ENCODE measurements around the gene LRRFIP2.

- PRO-cap, result no peak
Measured at GRCh38 chr3:33644189-33644958, 73.7 kb downstream of the CLASP2 start.

DNA sequence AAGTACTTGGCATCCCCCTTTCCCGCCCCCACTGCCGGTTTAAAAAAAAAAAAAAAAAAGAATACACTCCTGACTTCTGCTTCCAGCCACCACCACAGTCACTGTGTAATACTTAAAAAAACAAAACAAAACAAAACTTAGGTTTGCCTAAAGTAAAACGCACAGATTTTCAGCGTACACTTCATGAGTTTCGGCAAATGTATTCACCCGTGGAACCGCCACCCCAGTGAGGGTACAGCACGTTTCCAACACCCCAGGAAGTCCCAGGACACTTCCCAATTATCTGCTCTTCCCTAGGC, 394 bp upstream of the CLASP2 start:
- PRO-cap, result bidirectional peak, plus-strand start at position 66 of the sequence, minus-strand start outside the sequence

DNA sequence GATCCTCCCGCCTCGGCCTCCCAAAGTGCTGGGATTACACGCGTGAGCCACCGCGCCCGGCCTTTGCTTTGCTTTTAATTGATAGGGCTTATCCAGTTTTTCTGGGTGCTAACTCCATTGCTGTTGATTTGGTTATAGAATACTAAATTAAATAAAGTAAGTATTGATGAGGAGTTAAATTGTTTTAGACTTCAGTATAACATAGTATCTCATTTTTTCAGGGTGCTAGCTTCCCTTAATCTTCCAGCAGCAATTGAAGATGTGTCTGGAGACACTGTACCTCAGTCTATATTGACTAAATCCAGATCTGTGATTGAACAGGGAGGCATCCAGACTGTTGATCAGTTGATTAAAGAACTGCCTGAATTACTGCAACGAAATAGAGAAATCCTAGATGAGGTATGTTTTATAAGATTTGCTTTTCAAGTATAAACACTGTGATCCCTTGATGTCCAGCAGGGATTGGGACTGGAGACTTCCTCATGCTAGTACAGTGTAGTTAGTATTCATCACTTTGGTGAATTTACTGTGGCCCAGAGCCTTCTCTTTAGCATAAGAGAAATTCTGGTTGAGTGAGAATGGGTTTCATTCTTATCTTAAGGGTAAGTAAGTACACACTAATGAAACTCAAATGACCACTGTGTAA, 43.4 kb downstream of the PDCD6IP start:
- PRO-cap, result no peak

DNA sequence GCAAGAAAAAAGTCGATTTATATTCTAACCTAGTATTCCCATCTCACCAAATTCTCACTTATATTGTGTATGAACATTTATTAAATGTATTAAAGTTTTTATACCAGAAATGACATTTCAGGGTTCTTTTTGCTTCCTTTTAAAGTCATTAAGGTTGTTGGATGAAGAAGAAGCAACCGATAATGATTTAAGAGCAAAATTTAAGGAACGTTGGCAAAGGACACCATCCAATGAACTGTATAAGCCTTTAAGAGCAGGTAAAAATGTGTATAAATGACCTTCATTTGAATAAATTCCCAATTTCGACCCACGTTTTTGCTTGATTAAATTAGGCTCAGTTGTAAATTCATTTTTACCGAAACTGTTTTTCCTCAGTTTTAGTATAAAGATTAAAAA, 45.5 kb downstream of the PDCD6IP start:
- PRO-cap, result no peak

DNA sequence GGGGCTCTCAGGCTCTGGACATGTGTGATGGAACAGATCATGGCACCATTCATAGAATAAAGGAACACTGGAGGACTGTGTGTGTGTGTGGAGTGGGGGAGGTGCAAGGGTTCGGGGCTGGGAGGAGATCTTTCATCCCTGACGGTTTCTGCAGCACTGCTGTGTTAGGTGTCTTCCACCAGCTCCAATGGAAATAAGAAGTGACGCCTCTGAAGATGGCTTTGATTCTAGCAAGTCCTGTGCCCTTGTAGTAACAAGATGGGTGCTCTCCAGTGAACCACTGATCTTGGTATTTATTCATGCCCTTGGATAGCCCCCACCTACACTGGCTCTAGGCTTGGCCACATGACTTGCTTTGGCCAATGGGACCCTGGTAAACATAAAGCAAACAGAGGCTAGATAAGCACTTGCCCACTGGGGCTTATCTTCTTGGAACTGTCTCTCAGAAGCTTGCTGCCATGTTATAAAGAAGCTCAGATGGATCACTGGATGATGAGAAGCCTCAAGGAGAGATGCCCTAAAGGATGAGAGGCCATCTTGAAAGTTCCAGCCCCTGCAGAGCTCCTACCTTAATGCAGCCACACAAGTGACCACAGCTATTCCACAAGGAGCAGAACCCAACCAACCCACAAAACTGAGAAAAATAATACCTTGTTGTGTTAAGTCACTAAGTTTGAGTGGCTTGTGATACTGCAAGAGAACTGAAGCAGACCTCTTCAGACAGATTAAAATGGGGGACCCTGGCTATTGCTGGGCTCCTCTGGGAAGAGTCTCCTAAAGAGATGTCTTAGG, 137.8 kb downstream of the PDCD6IP start:
- PRO-cap, result no peak

DNA sequence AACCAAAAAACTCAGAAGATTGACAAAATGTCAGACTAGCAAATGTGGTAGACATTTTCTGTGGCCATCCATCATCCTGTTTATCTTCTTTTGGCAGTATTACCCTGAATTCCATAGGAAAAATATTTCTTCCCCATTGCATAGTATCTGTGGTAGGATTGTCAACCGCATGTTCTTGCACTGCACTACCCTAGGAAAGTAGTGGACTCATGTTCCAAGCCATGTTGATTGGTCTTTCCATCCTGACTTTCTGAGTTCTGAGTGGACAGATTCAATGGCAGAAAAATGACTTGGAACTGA, 694.7 kb downstream of the PDCD6IP start:
- PRO-cap, result no peak

DNA sequence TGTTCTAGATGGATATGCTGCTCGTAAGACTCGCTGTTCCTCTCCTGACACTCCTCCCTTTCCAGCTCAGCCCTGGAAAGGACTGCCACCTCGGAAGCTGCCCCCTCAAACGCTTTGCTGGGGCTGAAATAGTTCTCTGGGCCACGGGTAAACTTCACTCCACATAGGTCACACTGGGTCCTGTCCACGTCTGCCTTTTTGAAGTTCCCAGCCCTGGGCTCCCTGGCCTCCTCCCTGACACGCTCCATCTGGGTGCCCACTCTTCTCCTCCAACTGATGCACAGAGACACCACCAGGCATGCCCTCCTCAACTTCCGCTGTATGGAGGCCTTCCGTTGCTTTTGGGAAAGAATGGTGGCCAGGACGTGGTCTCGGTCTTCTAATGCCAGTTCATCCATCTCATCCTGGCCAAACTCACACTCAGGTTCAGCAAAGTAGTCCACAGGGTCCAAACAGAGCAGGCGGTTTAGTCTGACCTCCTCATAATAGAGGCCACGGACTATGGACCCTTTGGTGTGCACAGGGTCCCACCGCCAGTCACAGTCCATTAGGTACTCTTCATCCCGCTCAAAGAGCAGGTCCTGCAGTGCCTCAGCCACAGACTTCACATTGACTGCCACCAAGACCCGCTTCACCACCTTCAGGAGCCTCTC, 66.9 kb upstream of the DCLK3 start:
- PRO-cap, result no peak

- PRO-cap, result no peak
Measured at GRCh38 chr3:36876301-36877171, 68.3 kb downstream of the TRANK1 start.

GRCh38 chr3:37028276-37028916, 35.1 kb downstream of the MLH1 start:
- PRO-cap, result no peak

GRCh38 chr3:37056797-37057665, 63.7 kb downstream of the MLH1 start:
- PRO-cap, result no peak

- PRO-cap, result no peak
Measured at GRCh38 chr3:37140457-37140876, 33.9 kb downstream of the LRRFIP2 start.

- PRO-cap, result no peak
Measured at GRCh38 chr3:37174349-37175232, at the start of gene LRRFIP2. Gene LRRFIP2, minus strand, starts transcription at chr3:37174582.

- PRO-cap, result no peak
Measured at GRCh38 chr3:37341441-37341944, 98.4 kb downstream of the GOLGA4 start.

DNA sequence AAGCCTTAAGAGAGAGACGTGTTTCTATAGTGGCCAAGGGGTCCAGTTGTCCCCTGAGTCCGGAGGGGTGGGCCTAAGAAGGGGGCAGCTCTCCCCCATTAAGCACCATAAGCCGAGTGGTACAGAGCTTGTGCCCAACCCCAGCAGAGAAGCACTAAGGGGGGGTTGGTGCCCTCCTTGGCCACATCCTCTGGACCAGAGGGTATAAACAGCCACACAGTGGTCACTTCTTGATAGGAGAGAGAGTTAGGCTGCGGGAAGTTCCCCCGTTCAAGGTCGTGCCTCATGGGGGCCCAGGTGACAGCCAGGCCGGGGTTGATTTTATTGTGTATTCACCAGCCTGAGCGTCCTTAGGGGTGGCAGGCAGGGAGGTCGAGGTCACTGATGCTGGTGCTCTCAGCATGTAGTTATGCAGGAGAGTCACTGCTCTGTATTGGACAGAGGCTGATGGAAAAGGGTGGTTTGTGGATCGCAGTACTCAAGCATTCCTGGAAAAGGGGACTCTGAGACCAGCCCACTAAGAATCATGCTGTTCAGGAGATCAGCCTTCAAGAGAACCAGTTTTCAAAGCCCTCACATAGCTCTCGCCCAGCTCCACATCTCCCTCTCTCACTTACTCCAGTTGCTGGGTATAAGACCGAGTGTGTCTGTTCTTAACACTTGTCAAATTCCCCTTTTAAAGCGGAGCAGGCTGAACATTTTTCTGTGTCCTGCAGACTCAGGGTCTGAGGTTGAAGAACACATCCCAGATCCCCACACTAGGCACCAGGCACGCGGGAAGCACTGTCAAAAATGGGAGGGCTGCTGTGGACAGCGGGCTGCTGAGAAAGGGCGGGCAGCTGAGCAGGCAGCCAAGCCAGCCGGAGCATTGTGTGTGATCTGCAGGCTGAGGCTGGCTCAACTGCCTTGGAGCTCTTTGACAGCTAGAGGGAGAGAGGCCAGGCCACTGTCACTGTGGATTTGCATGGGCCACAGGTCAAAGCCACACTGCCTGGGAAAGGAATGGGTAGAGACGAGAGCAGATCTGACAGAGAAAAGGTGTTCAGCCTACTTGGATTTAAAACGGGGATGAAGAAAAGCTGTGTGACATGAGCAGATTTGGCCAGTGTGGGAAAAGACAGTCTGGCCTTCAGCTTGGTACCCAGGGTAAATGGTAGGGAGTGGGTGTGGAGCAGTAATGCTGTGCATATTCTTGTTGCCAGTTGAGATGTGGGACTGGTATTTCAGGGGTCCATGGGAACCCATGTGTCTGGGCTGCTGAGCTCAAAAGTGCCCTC, 1.8 kb downstream of the ITGA9 start:
- PRO-cap, result bidirectional peak, plus-strand start at position 236 of the sequence, minus-strand start at position 153 of the sequence; unidirectional peak, minus-strand start at position 383 of the sequence; unidirectional peak, minus-strand start at position 894 of the sequence

- PRO-cap, result no peak
Measured at GRCh38 chr3:37667396-37667803, 194.3 kb upstream of the CTDSPL start.

DNA sequence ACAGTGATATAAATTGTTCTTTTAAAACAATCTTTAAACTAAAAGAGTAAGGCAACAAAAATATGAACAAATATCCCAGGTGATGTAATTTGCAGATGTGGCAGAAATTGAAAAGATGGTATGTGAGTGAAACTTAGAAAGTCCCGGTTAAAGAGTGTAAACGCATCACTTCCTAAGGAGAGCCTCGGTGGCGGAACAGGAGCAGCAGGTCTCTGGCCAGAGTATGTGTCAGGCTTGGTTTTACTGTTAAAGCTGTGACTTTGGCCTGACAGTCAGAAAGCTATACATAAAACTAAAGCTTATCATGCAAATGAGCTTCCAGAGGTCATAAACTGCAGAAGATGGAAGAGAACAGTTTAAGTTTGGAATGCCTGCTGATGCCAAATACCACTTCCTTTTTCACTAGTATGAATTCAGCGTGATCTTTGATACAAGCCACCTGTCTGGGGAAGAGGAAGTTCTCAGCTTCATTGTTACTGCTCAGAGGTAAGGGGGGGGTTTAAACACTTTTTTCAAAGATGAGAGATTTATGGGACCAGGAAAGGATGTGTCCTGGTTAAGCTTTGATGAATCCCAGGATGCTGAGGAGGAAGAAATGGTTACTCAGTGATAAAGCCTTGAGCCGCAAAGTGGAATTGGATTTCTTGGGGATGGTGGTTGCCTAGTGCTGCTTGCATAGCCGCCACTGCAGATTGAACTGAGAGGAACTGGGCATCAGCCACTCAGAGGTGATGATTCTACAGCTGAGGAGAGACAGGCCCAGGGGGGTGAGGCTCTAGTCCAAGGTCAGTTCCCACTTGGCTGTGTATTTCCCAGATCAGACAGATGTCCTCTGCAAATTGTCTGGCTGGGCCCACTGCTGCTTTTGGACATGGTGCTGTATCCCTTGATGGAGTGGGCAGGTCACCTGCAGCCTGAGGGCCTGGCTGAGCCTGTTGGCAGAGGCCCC, 124.9 kb upstream of the CTDSPL start:
- PRO-cap, result no peak

DNA sequence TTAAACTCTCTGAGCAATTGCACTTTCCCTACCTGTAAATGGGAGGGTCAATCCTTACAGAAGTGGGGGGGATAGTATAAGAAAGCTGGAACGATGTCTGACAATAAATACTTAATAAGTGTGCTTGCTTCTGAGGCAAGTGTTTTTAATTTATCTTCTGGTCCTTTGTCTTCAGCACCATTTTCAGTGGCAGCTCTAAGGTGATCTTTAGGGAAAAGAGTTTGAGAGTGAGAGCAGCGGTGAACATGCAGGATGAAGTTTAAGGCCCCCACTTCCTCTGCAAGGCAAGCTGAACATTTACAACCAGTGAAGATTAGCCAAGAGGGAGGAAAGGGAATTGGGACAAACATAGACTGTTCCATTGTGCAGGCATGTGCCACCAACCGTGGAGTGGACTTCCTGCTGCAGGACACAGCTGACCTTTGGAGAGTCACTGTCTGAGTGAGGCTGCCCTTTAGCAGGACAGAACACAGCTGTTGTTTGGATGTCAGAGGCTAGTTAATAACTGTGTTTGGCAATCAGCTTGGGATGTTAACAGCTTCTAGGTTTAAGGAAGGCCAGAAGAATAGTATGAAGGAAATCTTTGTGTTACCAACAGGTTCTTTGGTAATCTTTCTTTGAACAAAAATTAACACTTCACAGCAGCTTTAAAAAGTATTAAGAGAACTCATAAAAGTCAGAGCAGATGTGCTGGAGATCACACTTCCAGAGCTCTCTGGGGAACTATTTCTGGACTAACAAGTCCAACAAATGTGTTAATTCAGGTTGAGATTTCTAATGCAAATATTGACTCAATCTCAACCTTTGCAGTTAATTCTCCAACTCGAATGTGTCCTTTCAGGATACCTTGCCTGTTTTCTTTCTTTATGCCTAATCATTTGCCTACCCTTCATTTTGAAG, 31.3 kb downstream of the CTDSPL start:
- PRO-cap, result no peak

DNA sequence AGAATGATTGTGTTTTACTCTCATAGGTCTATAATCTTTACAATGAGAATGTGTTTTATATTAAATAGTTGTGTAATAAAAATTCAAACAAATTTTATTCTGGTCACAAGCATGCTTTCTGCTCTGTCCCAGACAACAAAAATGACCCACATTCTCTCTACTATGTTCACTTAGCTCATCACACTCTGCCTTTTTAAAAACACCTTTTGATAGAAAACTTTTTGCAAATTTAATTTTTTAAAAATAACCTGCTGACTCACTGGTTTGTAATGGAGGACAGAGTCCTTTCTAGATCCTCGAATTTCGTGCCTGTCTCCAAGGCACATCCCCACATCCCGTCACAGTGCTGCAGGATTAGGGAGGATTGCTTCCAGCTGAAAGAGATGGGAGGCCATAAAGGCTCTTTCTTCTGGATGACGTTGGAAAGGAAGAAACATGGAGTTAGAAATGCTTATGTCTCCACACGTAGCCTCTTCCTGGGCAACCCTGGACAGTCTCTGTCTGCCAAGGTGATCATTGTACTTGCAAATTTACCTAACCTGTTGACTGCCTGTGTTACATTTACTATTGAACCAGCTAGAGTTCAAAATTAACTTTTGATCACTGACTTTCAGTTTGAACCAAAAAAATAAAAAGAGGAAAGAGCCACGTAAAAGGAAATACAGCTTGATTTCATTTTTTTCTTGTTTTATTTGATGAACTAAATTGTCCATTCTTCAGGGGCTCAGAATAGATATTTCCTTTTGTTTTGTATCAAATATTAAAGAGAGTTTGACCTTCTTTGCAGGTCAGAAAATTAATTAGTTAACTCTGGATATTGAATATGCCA, 27.6 kb upstream of the VILL start:
- PRO-cap, result bidirectional peak, plus-strand start at position 341 of the sequence, minus-strand start at position 137 of the sequence

DNA sequence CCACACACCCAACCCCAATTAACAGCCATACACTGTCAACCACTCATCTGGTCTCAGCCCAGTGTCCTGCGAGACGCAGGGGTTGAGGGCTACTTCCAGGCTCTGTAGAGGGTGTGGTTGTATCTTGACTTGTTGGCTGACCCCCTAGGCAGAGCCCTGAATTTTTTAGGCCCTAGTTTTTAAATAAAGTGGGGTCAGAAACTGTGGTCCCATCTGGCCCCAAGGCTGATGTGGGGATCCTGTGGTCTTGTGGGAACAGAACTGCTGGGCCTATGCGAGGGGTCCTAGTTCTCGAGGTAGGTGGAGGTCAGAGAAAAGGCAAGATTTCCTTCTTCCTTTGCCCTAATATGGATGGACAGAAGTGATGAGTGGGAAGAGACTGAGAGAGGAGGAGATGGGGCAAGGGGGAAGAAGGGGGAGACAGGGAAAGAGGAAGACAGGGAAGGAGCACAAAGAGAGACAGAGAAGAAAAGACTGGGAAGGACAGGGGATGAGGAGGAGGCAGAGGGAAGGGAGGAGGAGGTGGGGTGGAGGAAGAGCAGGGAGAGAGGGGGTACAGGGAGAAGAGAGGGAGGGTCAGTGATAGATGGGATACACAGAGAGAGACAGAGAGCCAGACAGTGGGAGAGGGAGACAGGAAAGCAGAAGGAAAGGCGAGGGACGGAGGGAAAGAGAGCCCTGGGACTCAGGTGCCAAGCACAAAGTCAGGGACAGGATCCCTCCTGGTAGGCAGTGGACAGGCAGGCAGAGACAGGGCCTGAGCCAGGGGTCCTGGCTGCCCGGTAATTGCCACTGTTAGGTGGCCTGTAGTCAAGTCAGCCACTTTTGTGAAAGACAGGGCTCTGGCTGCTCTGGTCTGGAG, 9.6 kb downstream of the VILL start:
- PRO-cap, result no peak

DNA sequence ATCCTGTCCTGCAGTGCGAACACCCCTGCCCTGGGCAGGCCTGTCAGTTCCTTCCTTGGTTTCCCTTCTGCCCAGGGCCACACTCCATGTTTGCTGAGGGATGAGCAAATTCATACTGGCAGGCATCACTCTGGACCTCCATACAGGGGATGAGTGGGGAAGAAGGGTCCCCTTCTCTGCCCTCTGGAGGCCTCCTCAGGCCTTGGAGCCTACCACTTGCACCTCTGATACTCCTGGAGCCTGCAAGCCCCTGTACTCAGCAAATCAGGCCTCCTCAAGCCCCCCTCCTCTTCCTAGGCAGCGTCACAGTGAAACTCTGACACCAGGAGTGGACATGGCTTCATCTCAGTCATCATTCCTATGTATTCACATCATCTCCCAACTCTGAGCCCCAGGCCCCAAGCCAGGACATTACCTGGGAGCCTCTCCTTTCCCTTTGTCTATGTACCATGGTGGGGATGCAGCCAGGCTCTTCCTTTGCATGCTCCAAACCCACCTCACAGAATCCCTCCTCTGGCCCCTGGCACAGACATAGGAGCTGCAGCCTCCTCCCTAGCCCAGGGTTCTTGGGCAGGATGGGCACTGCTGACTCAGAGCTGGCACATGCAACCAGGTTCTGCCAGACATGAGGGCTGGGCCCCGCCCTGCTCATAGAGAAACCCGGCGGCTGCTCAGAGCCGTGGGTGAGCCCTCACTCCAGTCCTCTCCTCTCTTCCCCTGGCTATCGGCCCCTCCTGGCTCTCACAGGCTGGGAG, 1.6 kb upstream of the PLCD1 start:
- PRO-cap, result bidirectional peak, plus-strand start at position 651 of the sequence, minus-strand start at position 568 of the sequence

All from trachea (tissue), 1 donor.